ENCODE measurements around the gene TLCD1.

DNA sequence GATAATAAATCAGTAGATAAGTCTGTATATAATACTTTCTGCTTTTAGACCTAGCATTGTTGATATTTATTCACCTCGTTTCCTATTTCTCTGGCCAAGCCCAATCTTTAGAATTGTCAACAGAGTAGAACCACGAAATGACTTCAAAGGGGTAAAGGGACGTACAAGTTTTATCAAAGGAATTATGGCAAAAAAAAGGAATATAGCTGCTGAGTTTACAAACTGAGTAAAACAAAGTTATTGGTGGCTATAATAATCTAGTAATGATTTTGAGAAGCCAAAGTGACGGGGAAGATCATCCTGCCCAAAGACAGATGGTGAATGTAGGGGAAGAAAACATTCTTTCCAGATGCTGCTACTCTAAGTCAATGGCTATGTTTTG, 11.7 kb downstream of the SUPT6H start:
- RRBS, result no CpG with 5 or more reads among the region's 4 CpGs

DNA sequence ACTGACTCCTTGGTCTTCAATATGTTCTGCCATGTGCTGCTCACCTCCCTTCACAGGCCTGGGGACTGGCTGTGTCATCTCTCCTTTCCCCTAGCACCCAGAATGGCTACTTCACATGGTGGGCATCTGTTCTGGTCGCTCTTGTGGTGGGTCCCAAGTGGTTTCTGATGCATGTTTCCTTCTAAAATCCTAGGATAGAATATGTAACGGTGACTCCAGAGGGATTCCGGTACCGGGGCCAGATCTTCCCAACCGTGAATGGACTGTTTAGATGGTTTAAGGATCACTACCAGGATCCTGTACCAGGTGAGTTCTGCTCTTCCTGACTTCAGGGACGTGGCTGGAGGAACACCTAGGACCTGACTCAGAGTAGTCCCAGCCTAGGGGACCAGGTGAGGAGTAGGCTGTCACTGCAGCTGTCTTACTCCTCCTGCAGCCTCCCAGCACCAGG, 12.1 kb downstream of the PROCA1 start:
- RRBS, result no CpG with 5 or more reads among the region's 6 CpGs

- RRBS, result 2% methylated on average over 7 of the region's 85 CpGs
Observed at GRCh38 chr17:28725470-28726473, at the start of gene TLCD1. Gene TLCD1, minus strand, starts transcription at chr17:28726233.

DNA sequence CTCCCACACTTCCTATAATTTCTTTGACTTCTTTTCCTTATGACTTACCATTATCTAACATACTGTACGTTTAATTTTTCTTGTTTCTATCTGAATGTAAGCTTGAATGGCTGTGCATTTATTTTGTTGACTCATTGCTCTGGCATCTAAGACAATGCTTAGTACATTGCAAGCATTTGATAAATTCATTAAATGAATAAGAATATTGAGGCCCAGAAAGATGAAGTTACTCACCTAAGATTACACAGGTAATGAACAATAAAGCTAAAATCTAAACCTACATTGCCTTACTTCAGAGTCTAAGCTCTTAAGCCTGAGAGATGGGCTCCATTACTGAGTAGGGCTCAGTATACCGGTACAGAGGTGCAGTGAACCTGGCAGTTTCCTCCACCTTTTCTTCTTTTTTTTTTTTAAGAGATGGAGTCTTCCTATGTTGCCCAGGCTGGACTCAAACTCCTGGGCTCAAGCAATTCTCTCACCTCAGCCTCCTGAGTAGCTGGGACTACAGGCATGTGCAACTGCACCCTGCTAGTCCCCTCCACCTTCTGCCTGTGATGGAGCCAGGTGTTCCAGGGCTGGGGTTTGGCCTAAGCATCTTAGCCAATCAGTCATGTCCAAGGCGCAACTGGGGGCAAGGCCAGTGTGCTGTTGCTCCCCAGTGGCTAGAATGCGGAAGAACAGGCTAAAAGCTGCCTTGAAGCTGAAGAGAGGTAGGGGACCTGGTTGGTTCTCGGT, 18.8 kb downstream of the FLOT2 start:
- RRBS, result no CpG with 5 or more reads among the region's 5 CpGs

DNA sequence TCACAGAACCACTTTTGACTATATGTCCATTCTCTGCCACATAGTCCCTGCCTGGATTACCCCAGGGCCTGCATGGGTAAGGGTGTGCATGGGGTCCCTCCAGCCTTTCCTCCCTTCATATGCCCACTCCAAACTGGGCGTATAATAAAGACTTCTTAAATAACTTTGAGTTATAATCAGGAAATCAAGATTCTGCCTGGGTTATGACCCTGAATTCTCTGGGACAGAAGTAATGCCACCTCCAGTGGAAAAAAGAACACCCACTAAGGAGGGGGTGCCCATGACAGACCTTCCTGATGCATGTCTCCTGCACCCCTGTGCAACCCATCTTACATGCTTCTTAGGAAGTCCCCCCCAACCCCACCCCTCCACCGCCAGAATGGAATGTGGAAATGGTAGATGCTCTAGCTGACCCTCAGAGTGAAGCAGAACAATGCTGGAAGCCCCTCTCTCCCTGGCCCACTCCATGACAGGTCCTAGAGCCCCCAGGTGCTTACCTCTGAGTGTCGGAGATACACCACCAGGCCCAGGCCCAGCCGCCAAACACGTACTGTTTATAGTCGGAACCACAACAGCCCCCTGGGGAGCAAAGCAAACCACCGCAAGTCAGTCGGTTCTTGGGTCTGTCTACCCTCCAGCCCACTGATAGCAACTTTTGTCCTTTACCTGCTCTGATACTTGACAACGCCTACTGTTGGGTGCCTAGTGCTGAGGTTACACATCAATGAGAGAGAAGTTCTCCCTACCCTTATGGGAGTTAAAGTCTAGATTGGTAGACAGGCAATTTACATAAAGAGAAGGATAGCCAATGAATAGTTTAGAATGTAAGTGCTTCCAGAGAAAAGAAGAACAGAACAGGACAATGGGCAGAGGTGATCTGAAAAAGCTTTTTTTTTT, 8.8 kb downstream of the FLOT2 start:
- RRBS, result no CpG with 5 or more reads among the region's 9 CpGs

- RRBS, result no CpG with 5 or more reads among the region's 7 CpGs
Observed at GRCh38 chr17:28906683-28907346, 3.9 kb upstream of the DHRS13 start.

GRCh38 chr17:28925892-28926649, 23.2 kb upstream of the DHRS13 start:
- RRBS, result no CpG with 5 or more reads among the region's 4 CpGs

DNA sequence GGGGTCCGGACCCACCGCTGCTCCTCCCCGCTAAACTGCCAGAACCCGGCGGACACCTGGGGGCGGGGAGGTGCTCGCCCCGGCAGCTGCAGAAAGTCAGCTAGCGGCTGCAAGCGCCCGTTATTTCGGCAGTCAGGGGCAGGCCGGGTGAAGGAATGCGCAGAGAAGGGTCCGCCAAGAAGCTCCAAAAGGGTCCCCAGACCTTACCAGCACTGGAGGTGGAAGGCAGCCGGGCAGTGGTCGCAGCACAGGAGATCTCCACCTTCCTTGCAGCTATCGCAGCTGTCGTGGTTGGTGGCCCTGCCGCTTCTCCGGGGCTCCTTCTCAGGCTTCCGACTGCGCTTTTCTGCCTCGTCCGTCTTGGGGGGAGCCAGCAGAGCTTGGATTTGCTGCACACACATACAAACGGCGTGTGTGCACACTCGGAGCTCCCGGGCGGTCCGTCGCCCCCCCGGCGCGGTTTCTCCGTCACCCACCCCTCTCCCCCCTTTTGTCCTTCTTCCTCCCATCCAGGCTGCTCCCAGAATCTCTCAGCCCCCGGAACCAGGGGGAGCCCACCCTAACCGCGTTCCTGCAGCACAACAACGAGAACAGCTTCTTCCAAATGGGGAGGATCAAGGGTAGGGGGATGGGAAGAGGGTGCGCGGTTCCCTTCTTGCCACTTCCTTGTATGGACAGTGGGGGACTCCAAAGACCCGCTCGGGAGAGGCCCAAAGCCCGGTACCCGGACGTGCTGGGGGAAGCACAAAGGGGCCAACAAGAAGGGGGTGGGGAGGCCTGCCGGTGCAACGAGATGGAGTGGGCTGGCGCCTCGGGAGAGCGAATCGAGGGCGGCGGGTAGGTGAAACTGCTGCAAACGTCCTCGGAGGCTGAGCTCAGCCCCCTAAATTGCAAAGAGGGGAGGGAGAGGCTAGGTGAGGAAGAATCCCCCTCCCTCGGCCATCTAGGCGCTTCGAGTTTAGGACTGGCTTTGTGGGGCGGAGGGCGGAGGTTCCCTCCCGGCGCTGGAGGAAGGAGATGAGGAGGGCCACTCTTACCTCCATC, 1.1 kb downstream of the PHF12 start:
- RRBS, result 2% methylated on average over 22 of the region's 64 CpGs

GRCh38 chr17:29040063-29040486, 2.9 kb upstream of the PIPOX start:
- RRBS, result no CpG with 5 or more reads among the region's 3 CpGs

DNA sequence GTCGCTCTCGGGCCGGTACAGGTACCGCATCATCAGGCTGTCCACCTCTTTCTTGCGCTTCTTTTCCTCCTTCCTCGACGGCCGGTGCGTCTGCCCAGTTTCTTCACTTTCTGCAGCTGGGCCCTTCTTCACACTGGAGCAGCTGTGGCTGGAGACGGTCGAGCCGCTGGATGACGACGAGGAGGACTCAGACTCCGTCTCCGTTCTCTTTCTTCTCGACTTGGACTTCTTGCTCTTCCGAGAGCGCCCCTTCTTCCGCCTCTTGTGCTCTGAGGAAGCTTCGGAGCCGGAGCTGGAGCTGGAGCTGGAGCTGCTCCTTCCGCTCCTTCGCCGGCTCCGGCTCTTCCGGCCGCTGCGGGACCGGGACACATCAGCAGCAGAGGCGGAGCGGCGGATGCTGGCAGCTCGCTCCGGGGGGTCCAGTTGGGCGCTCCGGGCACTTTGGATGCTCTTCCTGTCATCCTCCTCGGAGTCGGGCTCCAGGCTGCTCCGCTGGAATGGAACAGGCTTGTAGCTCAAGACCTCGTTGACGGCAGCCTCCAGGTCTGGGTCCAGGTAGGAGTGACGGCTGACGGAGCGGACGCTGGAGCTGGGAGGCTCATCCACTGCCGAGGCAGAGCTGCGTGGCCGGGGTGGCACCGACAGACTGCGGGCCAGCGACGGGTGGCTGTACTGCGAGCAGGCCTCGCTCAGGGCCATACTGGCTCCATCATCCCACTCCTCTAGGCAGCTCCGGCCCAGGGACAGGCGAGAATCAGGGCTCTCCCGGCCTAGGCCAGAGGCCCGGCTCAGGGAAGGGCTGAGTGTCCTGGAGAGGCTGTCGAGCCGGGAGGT, 37.0 kb downstream of the PIPOX start:
- RRBS, result 96% methylated on average over 25 of the region's 61 CpGs

DNA sequence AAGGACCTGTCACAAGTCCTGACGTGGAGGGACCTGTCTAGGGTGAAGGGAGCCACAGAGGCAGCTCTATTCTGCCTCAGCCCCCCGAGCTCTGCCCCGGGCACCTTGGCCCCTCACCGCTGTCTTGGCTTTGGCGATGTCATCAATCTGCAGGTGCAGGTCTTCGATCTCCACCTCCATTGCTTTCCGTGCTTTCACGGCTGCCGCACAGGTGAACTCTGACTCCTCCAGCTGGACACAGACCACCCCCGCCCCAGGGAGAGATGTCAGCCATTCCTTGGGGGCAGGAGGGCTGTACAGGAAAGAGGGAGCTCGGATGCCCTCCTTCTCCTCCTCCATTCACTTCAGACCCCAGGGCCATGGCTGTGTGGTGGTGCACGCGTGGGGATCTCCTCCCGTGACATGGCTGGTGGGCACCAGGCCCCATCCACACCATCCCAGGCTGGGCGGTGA, 49.3 kb downstream of the PIPOX start:
- RRBS, result no CpG with 5 or more reads among the region's 15 CpGs

DNA sequence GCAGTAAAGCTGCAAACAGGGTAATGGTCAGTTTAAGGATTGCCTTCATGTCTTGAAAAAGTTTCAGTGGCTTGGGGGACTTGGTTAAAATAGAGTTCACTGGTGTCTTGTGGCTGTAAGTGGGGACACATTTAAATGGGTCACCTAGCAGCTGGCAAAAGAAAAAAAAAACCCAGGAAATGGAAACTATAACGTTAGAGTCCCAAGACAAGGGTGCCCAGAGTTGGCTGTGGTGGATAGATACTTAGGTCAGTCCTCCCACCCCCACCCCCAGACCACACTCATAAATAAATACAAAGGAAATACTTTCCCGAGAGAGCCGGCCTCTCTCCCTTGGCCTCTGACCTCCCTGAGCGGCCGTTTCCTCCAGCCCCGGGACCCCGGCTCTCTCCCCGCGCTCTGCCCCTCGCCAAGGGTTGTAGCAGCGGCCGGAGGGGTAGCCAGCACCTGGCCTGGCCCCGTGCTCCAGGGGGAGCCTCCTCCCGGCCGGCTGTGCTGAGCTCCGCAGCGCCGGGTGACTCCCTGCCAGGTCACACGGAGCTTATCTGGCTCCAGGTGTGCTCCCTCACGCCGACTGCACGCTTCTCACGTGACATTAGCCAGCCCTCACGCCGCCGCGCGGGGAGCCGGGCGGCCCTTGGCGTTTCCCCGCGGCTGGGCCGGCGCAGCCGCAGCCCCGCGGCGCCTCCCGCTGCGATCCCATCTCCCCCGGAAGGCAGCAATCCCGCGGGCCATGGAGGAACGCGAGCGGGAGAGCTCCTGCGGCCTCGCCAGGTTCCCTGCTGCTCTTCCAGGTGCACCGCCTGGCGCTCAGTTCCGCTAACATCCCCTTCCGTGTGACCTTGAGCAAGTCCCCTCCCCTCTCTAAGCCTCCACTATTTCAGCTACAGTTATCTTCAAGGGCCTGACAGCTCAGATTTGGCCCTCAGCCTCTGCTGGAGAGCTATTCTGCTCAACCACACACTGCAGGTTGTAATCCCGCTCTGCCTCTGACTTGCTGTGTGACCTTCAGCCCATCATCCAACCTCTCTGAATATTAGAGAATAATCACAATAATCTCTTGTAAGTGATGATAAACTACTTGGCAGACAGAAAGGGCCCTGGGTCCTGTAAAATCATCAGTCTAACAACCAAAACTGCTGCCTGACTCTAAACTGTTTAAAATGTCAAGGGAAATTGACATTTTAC, 3.6 kb downstream of the MYO18A start:
- RRBS, result 3% methylated on average over 23 of the region's 54 CpGs

GRCh38 chr17:29347787-29348024, 42.5 kb upstream of the TAOK1 start:
- RRBS, result no CpG with 5 or more reads among the region's 1 CpG

DNA sequence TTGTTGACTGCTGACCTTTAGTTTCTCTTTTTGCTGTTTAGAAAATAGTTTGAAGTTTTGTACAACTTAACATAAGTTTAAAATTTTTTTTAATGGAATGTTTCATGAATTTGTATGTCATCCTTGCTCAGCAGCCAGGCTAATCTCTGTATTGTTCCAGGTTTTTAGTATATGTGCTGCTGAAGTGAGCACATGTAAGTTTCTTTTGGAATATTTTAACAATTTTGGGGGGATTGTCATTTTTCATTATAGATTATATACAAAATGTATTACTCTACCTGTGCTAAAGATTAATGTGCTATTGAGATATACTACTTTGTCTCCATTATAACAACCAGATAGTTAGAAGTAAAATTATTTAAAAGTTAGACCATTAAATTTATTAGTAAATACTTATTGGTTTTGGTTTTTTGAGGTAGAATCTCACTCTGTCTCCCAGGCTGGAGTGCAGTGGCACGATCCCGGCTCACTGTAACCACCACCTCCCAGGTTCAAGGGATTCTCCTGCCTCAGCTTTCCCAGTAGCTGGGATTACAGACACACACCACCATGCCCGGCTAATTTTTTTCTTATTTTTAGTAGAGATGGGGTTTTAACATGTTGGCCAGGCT, 34.6 kb downstream of the TAOK1 start:
- RRBS, result no CpG with 5 or more reads among the region's 3 CpGs

DNA sequence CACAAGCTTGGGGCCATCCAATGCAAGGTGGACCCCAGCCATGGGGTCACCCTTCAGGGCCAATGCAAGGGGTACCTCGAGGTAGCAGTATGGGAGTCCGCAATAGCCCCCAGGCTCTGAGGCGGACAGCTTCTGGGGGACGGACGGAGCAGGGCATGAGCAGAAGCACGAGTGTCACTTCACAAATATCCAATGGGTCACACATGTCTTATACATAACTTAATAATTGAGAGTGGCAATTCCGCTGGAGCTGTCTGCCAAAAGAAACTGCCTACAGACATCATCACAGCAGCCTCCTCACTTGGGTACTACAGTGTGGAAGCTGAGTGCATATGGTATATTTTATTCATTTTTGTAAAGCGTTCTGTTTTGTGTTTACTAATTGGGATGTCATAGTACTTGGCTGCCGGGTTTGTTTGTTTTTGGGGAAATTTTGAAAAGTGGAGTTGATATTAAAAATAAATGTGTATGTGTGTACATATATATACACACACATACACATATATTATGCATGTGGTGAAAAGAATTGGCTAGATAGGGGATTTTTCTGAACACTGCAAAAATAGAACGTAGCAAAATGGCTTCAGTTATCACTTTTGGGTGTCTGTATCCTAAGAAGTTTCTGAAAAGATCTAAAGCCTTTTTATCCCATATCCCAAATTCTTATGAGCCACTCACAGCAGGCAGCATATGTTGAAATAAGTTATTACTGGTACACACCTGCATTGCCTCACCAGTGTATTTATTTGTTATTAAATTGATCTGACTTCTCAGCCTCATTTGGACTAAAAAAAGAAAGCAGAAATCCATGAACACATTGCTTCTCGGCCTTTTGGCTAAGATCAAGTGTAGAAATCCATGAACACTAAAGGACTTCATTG, 23.8 kb downstream of the ABHD15 start:
- RRBS, result no CpG with 5 or more reads among the region's 11 CpGs

DNA sequence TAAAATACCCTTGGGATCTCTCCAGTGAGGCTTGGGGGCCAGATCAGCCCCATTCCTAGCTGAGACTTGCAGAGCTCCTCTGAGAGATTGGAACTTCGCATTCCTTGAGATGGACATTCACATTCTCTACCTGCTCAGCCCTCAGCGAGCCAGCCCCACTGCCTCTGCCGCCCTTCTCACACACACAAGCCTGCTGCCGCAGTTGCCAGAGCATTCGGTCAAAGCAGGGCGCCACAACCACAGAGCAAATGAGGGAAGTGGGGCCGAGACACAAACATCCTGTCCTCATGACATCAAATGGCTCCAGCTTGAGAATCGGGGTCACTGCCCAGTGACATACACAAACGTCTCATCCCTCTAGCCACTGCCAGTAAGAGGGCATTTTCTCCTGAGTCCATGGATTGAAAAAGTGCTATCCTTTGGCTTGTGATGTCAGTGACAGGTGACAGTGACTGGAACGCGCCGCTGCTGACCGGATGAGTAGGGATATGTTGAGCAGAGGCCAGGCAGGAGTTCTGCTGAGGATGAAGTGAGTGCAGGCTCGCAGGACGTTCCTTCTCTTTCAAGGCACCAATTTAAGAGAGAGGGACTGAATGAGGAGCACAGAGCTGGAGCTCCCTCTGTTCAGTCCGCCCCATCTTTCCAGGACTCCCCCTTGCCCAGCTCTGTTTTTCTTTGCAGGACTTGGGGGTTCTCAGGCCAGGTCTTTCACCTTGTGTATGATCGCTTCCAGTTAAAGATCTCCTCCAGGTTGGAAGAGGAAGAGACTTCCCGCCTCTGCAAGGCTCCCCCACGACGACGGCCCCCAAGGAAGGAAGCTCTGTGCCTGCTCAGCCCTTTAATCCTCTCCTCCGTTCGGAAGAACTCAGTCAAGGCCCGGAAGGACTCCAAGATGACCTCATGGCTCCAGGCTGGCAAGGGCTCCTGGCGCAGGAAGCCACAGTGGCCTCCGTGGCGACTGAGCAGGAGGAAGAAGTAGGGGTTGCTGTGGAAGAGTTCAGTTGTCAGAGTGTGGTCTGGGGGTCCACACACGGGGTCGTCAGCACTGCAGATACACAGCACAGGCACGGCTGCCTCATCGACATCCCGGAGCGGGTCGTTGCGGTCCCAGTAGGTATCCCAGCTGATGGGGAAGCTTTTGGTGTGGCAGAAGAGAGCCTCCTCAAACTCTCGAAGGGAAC, 4.6 kb downstream of the ABHD15 start:
- RRBS, result no CpG with 5 or more reads among the region's 36 CpGs

DNA sequence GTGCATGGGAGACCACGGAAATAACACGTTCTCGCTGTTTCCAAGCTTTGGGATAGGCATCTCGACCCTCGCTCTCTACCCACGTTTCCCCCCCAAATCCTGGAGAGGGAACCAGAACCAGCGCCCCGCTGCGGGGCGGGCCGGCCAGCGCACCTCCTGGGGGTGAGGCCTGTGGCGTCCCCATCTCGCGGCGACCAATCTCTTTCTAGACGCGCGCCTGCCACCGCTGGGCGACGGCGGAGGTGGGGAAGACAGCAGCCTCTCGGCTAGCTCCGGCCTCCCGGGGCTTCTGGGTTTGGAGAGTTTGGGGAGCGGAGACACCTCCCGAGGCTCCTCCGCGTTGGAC, 709 bp upstream of the TP53I13 start:
- RRBS, result no CpG with 5 or more reads among the region's 30 CpGs

DNA sequence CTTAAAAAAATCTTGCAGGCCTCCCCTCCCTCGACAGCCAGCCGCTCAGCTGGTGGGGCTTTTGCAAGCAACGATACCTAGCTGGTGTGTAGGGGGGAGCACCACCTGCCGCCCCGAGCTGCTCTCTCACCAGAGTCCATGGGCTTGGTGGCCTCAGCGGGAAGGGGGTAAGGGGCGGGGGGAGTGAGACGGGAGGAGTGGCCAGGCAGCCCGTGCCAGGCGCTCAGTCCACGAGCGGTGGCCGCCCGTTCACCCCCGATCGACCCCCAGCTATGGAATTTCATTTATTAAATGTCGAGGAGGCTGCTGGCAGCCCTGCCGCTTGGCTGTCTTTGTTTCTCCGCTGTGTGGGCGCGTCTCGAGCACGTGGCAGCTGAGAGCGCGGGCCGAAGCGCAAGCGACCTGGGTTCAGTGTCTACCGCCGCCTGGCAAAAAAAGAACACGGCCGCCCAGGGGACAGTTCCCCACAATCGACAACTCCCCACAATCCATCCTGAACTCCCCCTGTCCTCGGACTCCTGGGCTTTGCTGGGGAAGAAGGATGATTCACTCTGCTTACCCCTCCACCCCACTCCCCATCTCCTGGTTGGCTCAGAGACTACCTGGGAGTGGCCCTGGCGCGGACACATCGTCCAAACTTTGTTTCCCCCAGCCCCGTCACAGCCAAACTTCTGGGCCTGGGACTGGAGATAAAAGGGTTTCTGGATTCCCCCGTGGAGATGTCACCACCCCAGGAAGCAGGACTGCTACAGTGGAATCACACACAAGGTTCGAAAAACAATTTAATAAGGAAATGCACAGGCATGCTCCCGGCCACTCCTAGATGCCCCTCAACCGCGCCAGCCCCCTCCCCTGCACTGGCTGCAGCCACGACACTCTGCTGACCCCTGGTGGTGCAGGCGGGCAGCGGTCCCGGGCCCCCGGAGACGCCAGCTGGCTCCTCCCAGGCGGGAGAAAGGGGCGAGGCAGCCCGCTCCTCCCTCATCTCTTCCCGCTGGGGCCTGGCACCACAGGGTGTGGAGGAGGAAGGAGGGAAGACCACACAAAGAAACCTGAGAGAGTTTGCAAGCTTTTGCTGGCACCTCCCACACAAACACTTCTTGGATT, 1.6 kb upstream of the ANKRD13B start:
- RRBS, result 1% methylated on average over 6 of the region's 53 CpGs

DNA sequence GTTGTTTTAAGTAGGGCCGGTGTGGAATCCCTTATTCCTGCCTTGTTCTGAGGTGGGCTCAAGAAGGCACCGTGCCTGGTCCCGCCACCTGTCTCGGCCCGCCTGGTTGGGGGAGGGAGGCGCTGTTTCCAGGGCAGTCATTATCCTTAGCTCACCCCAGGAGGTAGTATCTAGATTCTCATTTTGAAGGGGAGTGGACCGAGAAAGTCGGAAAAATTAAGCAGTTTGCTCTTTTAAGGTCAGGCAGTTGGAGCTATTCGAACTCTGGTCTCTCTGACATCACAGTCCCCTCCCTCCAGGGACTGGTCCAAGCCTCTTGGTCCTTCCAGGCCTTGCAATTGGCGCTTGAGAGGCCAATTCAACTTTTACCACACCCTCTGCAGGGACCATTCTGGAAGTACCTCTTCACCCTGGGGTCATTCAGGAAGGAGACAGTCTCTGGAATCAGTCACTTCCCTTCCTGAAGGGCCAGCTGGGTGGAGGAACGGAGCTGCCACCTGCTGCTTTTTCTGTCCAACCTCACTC, 830 bp upstream of the ANKRD13B start:
- RRBS, result no CpG with 5 or more reads among the region's 11 CpGs

- RRBS, result 96% methylated on average over 15 of the region's 81 CpGs
Observed at GRCh38 chr17:29615391-29616388, 7.0 kb downstream of the CORO6 start.